ENCODE results near the gene VPS9D1.

DNA sequence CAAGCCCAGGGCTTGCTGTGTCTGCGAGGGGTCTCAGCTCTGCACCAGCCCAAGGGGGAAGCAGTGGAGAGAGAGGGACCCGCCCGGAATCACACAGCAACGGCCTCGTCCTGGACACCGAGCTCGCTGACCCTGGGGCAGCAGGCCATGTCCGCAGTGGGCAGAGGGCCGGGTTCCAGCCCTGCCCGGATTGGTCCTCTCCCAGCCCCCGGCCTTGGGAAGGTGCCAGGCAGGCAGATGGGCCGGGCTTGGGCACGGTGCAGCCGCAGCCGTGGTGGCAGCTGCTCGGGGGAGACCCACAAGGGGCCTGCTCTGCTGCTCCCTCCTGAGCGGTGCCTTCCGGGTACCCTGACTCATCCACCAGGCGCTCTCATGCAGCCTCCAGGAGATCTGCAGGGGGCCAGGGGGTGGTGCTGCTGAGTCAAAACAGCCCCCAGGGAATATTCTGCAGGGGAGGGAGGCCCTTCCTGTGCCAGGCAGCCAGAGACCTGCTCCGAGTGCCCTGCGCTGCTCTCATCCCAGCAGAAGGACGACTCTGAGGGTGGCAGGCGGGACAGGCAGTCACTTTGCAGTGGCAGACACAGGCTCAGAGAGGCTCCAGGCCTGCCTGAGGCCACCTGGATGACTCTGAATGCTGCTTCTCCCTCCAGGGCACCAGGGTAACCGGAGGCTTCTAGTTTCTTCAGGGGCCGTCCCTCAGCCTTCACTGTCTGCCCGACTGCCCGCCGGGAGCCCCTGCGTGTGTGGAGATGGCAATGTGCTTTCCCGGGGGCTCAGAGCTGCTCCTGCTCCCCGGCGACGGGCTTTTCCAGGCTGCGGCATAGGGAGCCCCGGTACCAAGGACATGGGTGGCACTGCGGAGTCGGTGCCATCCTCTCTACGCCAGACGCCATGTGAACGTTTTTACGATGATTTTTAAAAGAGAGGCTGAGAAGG lies 51.7 kb downstream of the CBFA2T3 start:
- PRO-cap: unidirectional peak, minus-strand start at position 300 of the sequence

DNA sequence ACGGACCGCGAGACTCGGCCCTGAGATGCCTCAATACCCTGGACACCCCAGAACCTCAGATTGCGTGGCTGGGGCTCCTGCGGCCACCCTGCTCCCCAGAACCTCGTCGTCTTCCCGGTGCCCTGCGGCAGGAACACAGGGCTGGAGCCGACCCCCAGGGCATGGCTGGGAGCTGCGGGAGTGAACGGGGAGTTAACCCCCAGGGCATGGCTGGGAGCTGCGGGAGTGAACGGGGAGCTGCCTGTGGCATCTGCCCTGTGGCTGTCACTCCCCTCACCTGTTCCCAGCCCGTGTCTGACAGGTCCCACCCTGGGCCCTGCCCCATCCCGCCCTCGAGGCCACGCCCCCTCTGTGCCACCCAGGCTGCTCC lies 39.5 kb upstream of the ACSF3 start:
- PRO-cap: no peak

GRCh38 chr16:89099704-89100354 lies 6.2 kb downstream of the ACSF3 start:
- PRO-cap: no peak

- PRO-cap: no peak
Observed at GRCh38 chr16:89282270-89282870, 64.9 kb downstream of the ZNF778 start.

DNA sequence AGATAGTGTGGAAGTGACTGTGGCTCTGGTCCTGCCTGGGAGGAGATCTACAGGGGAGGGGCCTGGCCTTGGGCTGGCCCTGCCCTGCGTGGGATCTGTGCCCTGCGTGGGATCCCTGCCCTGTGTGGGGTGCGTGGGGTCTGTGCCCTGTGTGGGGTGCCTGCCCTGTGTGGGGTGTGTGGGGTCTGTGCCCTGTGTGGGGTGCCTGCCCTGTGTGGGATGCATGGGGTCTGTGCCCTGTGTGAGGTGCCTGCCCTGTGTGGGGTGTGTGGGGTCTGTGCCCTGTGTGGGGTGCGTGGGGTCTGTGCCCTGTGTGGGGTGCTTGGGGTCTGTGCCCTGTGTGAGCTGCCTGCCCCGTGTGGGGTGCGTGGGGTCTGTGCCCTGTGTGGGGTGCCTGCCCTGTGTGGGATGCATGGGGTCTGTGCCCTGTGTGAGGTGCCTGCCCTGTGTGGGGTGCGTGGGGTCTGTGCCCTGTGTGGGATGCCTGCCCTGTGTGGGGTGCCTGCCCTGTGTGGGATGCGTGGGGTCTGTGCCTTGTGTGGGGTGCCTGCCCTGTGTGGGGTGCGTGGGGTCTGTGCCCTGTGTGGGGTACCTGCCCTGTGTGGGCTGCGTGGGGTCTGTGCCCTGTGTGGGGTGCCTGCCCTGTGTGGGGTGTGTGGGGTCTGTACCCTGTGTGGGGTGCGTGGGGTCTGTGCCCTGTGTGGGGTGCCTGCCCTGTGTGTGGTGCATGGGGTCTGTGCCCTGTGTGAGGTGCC lies 81.9 kb downstream of the ZNF778 start:
- PRO-cap: no peak

GRCh38 chr16:89300387-89301132 lies 83.1 kb downstream of the ZNF778 start:
- PRO-cap: bidirectional peak, plus-strand start at chr16:89300757, minus-strand start at chr16:89300513

GRCh38 chr16:89303349-89304186 lies 86.1 kb downstream of the ZNF778 start:
- PRO-cap: no peak

GRCh38 chr16:89460595-89461199 lies 29.7 kb downstream of the ANKRD11 start:
- PRO-cap: no peak

DNA sequence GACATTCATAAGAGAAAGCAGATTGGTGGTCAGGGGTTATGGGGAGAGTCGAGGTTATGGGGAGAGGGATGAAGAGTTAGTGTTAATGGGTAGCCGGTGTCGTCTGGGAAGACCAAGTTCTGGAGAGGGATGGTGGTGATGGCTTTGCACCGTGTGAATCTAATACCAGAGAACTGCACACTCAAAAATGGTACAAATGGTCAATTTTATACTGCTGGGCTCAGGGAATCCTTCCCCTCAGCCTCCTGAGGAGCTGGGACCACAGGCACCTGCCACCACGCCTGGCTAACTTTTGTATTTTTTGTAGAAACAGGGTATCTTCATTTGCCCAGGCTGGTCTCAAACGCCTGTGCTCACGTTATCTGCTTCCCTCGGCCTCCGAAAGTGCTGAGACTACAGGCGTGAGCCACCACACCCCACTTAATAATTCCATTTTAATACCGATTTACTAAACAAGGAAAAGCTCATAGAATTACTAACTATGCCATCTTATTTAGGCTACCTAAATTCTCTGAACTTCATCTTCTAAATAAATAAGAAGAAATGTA lies 29.1 kb downstream of the ANKRD11 start:
- PRO-cap: no peak

DNA sequence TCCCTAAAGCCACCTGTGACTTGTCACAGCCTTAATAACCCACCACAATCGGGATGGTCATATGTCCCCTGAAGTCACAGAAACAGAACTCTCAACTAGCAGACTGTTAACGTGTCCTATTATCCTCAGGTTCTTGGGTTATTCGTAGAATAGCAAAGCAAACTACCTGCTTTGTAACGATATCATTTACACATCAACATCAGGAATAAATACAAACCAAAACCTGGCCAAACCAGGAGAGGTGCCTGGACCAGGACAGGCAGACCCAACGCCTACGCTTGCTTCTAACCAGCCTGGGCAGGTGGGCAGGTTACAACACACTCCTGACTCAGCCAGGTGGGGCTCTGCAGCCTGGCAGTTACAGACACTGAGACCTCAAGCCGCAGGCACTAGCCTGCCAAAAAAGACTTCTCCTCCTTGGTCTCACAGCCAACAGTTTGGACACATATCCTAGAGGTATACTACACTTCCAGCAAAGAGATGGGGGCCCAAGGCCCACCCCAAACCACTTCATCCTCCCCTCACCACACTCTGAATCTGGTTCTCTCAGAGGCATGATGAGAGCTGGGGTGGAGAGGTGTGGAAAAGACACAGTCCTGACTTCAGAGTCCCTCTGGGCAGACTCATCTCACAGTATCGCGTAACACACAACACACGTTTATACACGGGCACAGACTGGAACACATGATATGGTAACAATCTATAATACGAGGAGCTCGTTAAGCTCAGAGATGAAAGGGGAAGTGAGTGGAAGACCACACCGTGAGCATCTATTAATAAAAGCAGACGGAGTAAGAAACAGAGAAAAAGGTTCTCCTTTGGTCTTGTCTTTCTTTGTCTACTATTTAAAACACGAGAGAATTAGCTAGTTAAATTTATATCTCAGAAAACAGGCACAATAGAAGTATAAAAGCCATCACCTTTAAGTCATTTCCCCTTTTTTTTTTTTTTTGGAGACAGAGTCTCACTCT lies 13.8 kb downstream of the ANKRD11 start:
- PRO-cap: no peak

DNA sequence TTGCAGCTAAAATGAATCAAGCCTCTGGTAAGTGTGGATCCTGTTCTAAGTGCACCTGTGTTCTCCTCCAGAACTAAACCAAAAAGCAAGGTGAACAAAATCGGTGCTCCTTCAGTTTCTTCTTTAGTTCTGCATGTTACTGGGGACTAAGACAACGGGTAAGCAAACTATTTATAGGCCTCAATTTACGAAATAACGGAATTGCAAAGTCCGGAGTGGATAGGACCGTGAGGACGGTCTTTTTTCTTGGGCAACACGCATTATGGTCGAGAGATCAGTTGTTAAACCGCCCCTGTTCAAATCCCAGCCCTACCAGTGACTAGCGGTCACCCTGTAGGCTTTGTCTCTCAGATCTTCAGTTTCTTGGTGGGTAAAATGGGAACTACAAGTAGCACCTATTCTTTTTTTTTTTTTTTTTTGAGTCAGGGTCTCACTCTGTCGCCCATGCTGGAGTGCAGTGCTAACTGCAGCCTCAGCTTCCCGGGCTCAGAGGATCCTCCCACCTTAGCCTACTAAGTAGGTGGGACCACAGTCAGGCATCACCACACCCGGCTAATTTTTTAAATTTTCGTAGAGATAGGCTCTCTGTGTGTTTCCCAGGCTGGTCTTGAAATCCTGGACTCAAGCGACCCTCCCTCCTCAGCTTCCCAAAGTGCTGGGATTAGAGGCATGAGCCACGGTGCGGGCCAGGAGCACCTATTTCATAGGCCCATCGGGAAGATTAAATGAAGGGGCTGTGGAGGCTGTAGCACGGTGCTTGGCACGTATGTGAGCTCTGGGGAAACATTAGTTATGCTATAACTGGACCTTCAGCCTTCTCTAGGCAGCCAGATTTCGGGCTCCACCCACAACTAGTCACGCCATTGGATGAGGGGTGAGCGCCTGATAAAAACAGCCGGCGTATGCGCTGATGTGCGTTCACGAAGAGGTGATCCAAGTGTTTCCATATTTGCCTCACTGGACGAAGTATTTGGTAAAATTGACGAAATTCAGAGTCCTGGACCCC lies 1.3 kb upstream of the ANKRD11 start:
- PRO-cap: bidirectional peak, plus-strand start at position 209 of the sequence, minus-strand start at position 87 of the sequence

GRCh38 chr16:89531806-89532806 lies 23.9 kb downstream of the SPG7 start:
- PRO-cap: no peak

- PRO-cap: no peak
Observed at GRCh38 chr16:89561515-89561864, 1.0 kb downstream of the RPL13 start.

- PRO-cap: no peak
Observed at GRCh38 chr16:89561865-89562650, 1.6 kb downstream of the RPL13 start.

DNA sequence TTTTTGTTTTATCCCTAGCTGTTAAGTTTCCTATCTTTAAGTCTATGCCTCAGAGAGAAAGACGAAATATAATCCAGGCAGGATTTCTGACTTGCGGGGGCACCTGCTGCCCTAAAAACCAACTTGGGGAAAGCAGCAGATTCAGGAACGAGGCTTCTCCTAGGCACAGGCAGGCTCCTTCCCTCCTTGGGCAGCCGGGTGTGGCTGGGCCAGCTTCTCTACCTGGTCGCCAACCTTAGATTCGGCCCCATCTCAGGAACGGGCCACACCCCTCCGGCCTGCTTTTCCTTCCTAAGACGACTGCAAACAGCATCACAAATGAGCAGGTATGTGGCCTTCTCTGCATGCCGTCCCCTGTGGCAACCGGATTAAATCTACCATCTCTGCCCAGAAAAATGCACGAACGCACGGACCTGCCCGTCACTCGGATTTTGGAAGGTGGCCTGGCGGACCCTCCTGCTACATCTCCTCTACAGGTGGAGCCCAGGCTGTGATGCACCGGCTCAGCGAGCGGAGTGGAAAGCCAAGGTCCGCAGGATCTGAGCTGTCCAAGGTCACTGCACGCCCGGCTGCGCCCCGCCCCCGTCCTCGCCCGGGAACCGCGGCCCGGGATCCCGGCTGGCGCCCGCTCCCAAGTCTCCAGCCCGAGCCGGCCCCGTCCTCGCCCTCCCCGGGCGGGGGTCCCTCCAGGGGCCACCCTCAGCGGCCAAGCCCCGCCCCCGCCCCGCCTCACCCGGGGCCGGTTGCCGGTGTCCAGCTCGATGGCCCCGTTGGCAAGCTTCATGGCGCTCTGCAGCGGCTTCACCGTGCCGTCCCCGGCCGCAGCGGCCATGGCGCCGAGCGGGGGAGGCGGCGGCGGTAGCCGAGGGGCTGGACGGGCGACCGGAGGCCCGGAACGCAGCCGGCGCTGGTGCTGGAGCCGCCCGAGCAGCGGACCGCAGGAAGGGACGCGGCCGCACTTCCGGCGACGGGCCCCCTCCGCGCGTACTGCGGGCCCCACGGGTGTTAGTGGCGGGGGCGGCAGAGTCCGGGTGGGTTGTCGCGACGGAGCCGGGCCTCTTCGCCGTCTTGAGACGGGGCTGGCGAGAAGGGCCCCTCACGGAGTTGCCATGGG lies at the start of gene VPS9D1:
VPS9D1 (minus strand) TSS at position 869 of the 1,114 bp plus-strand sequence.
- PRO-cap: bidirectional peak, plus-strand start at position 1,008 of the sequence, minus-strand start at position 832 of the sequence

GRCh38 chr16:89854239-89854661 lies 19.1 kb upstream of the TCF25 start:
- PRO-cap: no peak

- PRO-cap: no peak
Observed at GRCh38 chr16:89935900-89936166, 12.7 kb downstream of the TUBB3 start.

DNA sequence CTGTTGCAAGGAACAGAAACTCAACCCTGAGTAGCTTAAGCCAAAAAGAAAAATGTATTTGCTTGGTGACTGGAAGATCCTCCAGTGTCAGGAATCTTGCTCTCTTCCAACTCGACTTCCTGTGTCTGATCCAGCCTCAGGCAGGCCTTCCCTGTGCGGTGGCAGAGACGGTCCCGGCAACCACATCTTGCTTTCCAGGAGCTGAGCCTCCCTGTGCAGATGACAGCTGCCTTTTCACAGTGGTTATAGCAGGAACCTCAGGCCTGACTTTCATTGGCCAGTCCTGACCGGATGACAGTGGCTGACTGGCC lies 9.3 kb downstream of the DEF8 start:
- PRO-cap: no peak